BJ (cell line): ENCODE measurements around a stretch of chr14.

DNA sequence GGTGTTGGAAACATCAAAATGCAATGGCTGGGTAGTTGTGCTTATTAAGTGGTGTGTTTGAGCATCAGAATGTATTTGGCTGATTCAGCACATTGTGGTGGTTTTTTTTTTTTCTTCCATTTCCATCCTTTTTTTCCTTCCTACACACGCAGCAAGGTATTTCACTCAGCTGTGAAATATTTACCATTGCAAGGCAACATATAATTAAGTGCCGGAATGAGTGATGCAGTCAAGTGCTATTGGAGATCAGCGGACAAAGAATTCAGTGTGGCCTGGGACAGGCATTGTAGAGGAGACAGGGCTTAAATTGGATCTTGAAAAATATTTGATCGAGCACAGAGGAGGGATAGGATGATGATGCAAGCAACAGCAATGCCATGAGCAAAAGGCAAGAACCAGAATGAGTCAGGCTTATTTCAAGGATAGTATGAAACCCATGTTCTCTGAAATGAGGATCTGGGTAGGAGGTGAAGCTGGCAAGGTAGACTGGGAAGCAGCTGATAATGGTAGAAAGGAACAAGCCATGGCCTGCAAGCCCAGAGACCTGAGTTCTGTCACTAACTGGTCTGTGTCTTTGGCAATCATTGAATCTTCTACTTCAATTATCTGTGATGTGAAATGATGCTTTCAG lies 178.5 kb downstream of the AKAP6 start:
- CAGE, long polyA plus RNA: no peak
- RRBS: no CpG with 5 or more reads among the region's 4 CpGs

- CAGE, long polyA plus RNA: no peak
- RRBS: no CpG with 5 or more reads among the region's 4 CpGs
These were observed 185.6 kb downstream of the EGLN3 start for GRCh38 chr14:33765312-33765659.

- CAGE, long polyA plus RNA: no peak
- RRBS: no CpG with 5 or more reads among the region's 5 CpGs
These were observed 87.8 kb upstream of the EGLN3 start for GRCh38 chr14:34038650-34039166.

GRCh38 chr14:34364266-34364532 lies 97.8 kb downstream of the SPTSSA start:
- CAGE, long polyA plus RNA: no peak
- RRBS: no CpG with 5 or more reads among the region's 5 CpGs

DNA sequence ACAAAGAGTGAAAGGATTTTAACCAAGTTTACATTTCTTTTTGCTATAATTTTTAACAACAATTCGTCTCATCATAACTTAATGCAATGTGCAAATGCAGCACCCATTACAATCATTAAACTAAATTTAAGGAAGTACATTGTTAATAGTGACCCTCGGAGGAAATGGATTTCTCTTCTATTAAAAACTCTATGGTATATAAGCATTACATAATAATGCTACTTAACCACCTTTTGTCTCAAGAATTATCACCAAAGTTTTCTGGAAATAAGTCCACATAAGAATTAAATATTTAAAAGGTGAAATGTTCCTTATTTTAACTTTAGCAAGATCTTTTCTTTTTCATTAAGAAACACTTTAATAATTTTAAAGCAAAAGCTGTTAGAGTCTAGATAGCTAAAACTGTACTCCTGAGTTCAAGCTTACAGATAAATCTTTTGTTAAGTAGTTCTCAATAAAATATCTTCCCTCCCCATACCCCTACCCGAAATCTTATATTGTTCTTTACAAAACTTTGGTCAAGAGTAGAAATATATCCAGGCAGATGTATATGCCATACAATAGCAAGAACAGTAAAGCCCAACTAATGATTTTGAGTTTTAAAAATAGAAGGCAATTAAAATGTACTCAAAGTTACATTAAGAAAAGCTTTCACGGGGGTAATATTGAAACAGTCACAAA lies 27.6 kb downstream of the SPTSSA start:
- CAGE, long polyA plus RNA: no peak
- RRBS: no CpG with 5 or more reads among the region's 4 CpGs

DNA sequence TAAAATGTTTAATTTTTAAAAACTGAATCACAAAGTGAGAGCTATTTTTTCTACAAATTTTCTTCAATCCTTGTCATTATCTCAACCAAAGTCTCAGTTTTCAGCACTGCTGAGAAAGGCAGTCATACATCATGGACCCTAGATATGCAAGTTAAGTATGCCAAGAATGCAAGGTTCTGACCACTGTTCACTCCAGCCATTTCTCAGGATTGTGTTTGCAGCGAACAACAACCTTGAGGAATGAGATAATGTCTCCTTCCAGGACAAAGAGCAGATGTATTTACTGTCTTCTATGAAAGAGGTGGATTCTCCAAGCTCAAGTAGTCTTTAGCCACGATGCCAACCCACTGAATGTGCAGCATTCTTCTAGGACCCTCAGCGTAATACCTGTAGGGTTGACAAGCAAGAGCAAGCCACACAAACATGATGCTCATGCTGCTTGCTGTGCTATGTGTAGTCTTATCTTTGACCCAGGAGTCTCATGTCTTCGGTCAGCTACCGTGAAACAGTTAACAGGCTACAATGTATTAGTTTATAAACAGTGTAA lies 2.1 kb downstream of the EAPP start:
- CAGE, long polyA plus RNA: no peak
- RRBS: no CpG with 5 or more reads among the region's 5 CpGs

DNA sequence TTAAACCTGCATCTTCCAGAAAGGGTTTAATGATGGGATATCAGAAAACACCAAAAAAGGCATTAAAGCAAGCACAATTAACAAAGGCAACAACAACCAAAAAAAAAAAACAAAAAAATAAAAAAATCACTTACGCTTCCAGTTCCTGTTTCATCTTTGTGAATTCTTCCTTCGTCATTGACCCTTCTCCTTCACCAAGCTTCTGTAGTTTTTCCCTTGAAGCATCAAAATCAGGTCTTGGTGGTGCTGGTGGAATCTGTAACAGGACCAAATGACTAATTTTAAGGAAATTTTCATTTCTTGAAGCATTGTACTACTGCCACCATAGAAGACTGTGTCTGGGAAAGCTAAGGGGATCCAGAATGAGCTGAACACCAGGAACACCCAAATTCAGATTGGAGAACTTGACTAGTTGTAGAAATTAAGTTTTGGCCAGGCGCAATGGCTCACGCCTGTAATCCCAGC lies 24.5 kb downstream of the SNX6 start:
- CAGE, long polyA plus RNA: no peak
- RRBS: no CpG with 5 or more reads among the region's 4 CpGs

DNA sequence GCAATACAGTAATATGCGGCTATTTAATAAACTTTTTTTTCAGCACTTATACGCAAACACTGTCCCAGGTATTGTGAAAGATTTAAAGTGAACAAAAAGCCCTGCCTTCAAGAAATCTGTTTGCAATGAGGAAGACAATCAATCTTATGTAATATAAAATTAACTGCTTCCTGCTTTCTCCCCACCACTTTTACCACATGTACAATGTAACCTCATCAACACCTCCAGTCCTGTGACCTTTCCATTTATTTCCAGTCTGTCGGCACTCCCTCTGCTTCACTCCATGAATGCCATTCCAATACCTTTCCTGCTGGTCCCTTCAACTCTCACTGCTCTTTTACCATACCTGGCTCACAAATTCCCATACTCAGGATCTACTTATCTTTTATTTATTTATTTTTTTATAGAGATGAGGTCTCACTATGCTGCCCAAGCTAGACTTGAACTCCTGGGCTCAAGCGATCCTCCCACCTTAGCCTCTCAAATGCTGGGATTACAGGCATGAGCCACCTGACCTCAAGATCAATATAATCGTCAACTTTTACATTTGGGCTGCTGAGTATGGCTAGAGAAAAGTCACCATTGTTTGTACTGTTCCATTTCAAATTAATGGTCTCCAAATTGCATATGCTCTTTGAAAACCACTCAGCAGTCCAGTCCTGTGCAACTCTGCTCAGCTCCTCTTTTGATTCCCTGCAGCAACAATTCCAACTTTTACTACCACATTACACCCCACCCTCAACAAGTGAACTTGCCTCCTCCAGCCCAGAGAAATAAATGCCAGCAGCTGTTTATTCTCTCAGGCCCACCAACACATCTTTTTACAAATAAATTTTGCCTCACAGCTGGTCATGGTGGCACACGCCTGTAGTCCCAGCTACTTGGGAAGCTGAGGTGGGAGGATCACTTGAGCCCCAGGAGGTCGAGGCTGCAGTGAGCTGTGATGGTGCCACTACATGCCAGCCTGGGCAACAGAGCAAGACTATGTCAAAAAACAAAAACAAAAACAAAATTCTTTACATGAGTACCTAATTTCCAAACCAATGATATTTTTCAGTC lies 10.1 kb downstream of the SNX6 start:
- CAGE, long polyA plus RNA: no peak
- RRBS: no CpG with 5 or more reads among the region's 7 CpGs

DNA sequence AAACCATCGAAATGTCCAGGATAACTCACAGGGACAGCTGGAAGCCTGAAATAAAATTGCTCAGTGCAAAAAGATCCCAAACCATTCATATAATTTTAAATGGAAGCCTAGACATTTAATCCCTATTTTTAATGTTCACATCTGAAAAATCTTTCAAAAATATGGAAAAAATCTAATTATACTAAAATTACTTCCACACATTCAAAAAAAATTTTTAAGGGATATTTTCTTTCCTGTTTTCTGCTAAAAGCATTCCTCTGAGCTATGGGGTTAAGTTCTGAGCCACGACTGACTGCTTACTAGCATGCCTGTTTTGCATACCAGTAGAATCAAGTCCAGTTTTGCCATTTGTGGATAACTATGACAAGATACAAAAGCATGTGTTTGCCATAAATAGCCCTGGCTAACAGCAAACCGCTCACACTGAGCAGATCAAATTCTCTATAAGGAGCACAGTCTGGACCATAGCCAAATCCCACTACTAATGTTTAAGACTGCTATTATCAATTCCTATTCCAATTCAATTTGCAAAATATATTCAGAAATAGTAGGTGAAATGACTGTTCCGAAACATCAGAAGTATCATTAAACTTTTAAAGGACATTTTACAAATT lies 3.3 kb downstream of the CFL2 start:
- CAGE, long polyA plus RNA: no peak
- RRBS: no CpG with 5 or more reads among the region's 4 CpGs

DNA sequence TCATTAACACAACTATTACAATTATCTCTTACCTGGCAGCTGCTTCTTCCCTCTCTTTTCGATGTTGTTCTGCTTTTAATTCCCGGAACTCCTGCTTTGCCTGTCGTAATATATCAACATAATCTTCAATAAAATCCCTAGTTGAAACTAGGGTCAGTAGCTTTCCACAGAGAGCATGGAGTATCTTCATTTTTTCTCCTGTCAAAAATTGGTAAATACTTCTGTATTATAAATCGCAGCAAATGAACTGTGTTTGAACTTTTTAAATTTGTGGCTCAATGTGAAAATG lies 69.3 kb upstream of the CFL2 start:
- CAGE, long polyA plus RNA: no peak
- RRBS: no CpG with 5 or more reads among the region's 4 CpGs

DNA sequence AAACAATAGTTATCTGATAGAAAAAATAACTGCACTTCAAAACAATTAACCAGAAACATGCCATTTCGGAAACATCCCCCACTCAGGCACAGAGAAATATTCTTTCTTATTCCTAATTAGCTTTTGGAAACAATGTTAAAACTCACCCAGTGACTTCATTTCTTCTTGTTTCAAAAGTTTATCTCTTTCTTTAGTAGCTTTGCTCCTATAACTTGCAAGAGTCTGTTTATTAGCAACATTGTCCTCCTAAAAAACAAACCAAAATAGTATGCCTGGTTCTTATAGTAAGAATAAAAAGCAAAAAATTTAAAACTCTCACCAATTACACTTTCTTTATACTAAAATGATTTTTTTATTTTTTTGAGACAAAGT lies 74.2 kb downstream of the BAZ1A start:
- CAGE, long polyA plus RNA: no peak
- RRBS: no CpG with 5 or more reads among the region's 1 CpG

GRCh38 chr14:34842812-34843790 lies 32.1 kb downstream of the BAZ1A start:
- CAGE, long polyA plus RNA: no peak
- RRBS: no CpG with 5 or more reads among the region's 4 CpGs

DNA sequence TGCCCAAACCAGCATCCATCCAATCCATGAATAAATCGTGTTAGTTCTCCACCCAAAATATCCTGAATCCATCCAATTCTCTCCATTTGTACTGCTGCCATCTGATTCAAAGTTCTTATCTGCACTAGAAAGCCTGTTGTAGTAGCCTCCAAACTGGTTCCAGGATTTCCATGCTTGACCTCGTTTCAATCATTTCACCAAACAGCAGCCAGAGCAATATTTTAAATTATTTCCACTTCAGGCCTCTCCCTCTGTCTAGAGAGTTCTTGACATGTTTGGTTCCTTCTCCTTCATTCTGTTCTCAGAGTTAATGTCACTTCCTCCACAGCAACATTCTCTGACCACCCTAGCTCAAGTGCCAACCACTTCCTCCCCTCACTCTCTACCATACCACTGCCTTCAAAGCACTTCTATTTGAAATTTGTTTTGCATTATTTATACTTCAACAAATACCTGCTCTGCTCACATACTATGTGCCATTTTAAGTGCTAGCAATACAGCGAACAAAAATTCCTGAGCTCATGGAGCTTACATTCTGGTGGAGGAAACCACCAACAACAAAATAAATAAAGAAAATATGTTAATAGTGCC lies 17.5 kb downstream of the BAZ1A start:
- CAGE, long polyA plus RNA: no peak
- RRBS: no CpG with 5 or more reads among the region's 3 CpGs

DNA sequence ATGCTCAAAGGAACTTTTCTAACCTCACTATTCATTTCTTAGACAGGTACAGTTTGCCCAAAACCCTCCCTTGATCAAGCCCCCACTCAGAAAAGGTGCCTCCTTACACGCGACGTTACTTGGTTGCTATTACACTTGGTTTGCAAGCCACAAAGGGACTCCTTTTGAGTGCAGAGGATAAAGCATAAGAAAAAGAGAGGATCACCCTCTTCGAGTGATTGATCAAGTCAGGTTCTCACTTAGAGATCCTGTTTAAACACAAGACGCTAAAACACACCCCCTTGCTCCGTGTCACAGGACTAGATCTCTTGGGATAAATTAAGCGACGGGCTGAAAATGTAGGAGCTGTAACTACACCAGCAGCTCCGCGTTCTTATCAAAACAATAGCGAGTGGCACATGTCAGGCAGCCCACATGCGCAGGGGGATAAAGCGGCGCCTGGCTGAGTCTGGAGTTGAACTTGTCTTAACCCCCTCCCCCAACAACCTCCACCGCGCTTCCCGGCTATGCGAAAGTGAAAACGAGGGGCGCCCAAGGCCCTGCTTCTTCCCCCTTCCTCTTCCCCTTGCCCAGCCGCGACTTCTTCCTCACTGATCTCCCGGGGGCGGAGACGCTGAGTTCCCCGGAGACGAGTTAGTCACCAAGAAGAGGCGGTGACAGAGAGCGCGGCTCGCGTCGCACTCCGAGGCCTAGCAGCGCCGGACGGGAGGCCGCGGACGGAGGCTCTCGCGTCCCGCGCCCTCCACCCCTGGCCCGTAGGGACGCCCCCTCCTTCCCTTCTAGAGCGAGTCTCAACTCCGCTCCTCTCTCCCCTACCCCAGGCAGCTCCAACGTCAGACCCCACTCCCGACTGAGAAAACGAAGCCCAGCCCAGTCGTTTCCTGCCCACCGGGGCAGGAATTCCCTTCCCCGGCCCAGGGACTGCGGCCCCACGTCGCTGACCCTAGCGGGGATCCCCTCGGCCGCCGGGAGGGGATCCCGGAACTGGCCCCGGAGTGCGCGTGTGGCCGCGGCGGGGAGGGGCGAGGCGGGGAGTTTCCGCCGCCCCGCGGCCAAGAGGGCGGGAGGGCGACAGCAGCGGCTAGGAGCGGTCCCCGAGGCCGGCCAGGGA lies 1.7 kb downstream of the BAZ1A start:
- CAGE, long polyA plus RNA: no peak
- RRBS: 1% methylated on average over 29 of the region's 80 CpGs

DNA sequence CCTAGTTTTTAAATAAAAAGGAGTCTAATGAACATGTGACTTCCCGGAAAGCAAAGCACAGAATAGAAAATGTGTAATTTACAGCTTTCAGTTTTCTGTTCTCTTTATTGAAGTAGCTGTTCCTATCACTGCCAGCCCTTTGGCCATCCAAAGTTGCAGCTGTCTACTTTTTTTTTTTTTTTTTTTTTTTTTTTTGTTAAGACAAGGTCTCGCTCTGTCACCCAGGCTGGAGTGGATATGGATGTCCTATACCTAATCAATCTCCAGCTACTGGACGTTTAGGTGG lies 52.0 kb upstream of the SRP54 start:
- CAGE, long polyA plus RNA: no peak
- RRBS: no CpG with 5 or more reads among the region's 3 CpGs

GRCh38 chr14:35068150-35068949 lies 22.3 kb downstream of the FAM177A1 start:
- CAGE, long polyA plus RNA: no peak
- RRBS: no CpG with 5 or more reads among the region's 4 CpGs

- CAGE, long polyA plus RNA: no peak
- RRBS: no CpG with 5 or more reads among the region's 4 CpGs
These were observed 18.5 kb downstream of the PPP2R3C start for GRCh38 chr14:35103161-35103916.

DNA sequence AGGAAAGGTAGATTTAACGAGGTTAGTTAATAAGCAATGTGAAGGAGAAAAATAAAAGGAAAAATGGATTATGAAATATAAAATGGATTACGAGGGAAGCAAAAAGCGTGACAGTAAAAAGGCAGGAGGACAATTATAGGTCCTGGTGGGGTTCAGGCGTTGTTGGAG lies 444 bp downstream of the PPP2R3C start:
- CAGE, long polyA plus RNA: no peak
- RRBS: no CpG with 5 or more reads among the region's 4 CpGs

GRCh38 chr14:35355813-35356559 lies 48.6 kb downstream of the NFKBIA start:
- CAGE, long polyA plus RNA: no peak
- RRBS: no CpG with 5 or more reads among the region's 4 CpGs

DNA sequence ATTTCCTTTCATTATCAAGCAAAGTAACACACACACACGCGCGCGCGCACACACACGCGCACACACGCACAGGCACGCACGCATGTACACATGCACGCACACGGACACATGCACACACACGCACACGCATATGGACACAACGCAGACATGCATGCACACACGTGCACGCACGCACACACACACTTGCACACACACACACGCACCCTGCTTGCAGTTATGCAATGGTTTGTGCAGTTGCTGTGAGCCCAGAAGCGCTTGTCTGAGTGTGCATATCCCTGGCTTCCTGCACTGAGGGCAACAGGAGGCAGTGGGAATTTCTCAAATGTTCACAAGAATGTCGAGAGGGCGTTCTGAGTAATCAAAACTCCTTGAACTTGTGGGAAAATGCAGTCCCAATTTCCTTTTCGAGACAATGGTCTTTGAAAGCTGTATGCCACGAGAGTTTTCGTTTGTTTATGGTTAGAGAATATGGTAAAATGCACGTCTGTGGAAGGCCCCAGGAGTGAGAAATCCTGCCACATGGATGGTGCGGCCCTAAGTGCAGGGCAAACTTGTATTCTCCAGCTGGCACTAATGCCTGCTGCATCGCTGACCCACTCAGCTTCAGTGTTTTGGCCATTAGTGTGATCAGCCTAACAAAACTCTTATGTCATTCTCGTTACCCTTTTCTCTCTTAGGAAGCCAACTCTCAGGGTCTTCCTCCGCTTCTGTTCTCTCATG lies 41.5 kb downstream of the NFKBIA start:
- CAGE, long polyA plus RNA: no peak
- RRBS: no CpG with 5 or more reads among the region's 30 CpGs